Right atrium auricular region (tissue), 2 donors: Measurements from ENCODE around the gene GYS2.

GRCh38 chr12:19130442-19131537 is 1.3 kb downstream of the PLEKHA5 start:
- PRO-cap, result bidirectional peak, plus-strand start at chr12:19130733, minus-strand start at chr12:19130664; bidirectional peak, plus-strand start at chr12:19131158, minus-strand start at chr12:19130847
- RAMPAGE, long total RNA, 2 experiments, result no peak in any of the 2 experiments

- PRO-cap, result no peak
- RAMPAGE, long total RNA, 2 experiments, result no peak in any of the 2 experiments
Observed at GRCh38 chr12:19306148-19306706, 133.1 kb upstream of the AEBP2 start.

- PRO-cap, result no peak
- RAMPAGE, long total RNA, 2 experiments, result no peak in any of the 2 experiments
Observed at GRCh38 chr12:19411828-19412285, 27.4 kb upstream of the AEBP2 start.

DNA sequence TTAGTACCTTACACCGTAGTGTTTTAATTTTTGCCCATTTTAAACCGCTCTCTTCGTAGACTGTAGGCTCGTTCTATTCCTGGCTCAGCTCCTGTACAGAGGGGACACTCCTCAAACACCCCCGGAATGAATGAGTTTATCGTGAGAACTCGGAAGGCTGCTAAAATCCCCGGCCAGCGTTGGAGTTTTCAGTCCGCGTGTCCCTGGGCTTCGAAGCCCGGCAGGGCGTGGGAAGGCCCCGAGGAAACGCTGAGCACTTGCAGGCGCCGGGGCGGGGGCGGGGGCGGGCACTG is 236 bp upstream of the AEBP2 start:
- PRO-cap, result bidirectional peak, plus-strand start outside the sequence, minus-strand start at position 229 of the sequence
- RAMPAGE, long total RNA, 2 experiments, result no peak in any of the 2 experiments

DNA sequence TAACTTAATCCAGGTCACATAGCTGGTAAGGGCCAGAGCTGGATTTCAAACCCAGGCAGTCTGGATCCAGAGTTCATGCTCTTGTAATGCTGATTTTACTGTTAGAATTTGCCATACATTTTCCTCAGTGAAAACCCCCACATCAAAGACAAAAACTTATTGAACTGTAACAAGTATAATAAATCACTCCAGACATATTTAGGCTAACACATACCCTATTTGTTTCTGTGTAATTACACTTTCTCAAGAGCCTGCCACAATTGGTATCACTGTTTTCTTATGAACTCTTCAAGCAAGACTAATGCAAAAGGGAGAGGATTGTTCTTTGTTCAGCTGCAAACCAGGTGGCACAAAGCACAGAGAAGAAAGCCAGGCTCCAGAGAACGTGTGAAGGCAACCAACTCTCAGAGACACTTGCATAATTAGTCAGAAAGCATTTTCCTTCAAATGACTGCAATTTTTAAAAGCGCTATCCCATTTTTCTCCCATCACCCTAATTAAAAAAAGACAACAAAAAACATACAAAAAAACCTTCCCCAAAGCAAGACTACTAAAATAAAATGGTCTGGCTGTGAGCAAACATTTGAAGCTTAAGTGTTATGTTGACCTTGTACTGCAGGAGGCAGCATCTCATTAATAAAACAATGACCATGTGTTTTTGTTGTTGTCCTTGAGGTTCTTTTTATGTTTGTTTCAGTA is 452.9 kb upstream of the PDE3A start:
- PRO-cap, result no peak
- RAMPAGE, long total RNA, 2 experiments, result no peak in any of the 2 experiments

GRCh38 chr12:20109602-20110264 is 258.6 kb upstream of the PDE3A start:
- PRO-cap, result no peak
- RAMPAGE, long total RNA, 2 experiments, result no peak in any of the 2 experiments

GRCh38 chr12:20273720-20274394 is 94.5 kb upstream of the PDE3A start:
- PRO-cap, result bidirectional peak, plus-strand start at chr12:20274336, minus-strand start at chr12:20274203
- RAMPAGE, long total RNA, 2 experiments, result no peak in any of the 2 experiments

GRCh38 chr12:20369417-20370635 is 1.5 kb downstream of the PDE3A start:
- PRO-cap, result bidirectional peak, plus-strand start at chr12:20369696, minus-strand start at chr12:20369560; bidirectional peak, plus-strand start at chr12:20370139, minus-strand start at chr12:20370112
- RAMPAGE, long total RNA, 2 experiments, result start-site peak on the plus strand in 2 of 2 experiments, at chr12:20369663-20370237 at its widest, 45 to 707 reads per replicate; start-site peak on the minus strand in 1 of 2 experiments, at chr12:20369757-20370262 at its widest, 5 to 10 reads per replicate

- PRO-cap, result unidirectional peak, plus-strand start at chr12:20415843
- RAMPAGE, long total RNA, 2 experiments, result no peak in any of the 2 experiments
Observed at GRCh38 chr12:20415637-20416076, 47.3 kb downstream of the PDE3A start.

DNA sequence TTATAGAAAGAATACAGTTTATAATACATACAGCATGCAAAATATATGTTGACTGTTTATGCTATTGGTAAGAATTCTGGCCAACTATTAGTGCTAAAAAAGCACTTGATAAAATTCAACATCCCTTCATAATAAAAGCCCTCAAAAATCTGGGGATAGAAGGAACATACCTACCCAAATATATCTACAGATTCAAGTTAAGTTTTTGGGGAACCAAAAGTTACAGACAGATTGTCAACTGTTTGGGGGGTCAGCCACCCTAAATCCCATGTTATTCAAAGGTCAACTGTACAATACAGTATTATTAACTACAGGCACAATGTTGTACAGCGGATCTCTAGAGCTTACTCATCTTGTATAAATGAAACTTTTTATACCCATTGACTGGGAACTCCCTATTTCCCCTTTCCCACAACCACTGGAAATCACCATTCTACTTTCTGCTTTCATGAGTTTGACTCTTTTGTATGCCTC is 57.6 kb downstream of the SLCO1B3 start:
- PRO-cap, result no peak
- RAMPAGE, long total RNA, 2 experiments, result no peak in any of the 2 experiments

DNA sequence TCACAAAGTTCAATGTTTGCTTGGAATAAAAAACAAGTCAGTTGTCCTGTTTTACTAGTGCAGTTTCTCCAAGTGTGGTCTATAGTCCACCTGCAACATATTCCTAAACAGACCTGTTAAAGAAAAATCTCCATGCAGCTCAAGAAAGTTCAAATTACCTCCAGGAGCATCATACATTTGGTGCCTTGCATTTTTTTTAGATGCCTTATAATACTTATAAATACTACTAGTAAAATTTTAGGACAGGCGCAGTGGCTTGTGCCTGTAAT is 16.5 kb upstream of the SLCO1A2 start:
- PRO-cap, result no peak
- RAMPAGE, long total RNA, 2 experiments, result no peak in any of the 2 experiments

DNA sequence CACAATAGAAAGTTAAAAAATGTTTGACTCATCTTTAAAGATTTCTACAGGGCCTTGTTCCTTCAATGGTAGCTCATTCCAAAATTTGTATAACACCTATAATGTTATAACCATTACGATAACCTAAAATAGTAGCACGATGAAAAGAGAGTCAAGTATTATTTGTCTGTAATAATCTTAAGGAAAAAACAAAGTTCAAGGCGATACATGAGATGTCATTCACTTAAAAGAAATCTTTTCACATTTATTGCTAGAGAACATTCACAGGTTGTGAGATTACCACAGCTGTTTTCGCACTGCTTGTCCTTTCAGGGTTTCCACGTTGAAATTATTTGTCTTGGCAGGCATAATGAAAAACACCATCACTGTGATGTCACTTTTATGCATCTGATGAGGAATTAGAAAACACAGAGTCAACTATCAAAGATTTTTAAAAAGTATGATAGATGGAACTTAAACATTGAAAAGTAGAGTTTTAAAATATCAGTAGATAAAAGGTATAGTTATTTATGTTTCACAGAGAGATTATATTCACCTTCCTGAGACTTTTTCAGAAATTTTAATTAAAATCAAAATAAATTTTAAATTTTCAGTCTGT is 34.1 kb downstream of the SPX start:
- PRO-cap, result no peak
- RAMPAGE, long total RNA, 2 experiments, result no peak in any of the 2 experiments

DNA sequence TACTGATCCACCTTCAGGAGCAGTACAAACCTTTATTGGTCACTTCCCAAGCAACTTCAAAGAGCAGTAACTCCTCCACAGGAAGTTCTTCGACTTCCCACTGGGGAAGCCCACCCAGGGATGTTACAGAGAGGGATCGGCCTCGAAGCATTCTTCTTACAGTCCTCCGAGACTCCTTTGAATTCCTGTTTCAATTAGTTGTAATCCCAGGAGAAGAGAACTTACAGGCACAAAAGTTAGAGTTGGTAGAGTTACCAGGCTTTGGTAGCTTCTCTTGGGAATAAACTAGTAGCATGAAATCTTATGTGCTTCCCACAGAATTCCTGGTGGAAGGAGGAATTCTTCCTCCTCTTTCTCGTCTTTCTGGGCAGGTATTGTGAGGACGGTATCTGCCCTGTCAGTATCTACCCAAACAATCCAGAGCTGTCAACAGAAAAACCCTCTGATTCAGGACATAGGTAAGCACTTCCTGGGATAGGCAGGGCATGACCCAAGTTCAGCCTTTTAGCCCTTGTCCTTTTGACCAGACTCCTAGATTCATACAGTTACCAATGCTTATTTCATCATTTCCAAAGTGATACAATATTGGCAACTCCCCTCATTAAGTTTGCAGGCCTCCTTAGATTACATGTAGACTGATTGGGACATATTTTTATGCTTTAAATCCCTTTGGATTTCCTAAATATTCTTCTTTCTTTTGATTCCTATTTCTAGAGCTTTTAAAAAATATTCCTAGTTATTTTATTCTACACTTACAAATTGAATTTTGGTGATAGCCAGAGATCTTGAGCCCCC is at the start of gene GYS2:
Gene GYS2, minus strand, starts transcription at position 406 of the 795 bp plus-strand sequence.
- PRO-cap, result no peak
- RAMPAGE, long total RNA, 2 experiments, result no peak in any of the 2 experiments

DNA sequence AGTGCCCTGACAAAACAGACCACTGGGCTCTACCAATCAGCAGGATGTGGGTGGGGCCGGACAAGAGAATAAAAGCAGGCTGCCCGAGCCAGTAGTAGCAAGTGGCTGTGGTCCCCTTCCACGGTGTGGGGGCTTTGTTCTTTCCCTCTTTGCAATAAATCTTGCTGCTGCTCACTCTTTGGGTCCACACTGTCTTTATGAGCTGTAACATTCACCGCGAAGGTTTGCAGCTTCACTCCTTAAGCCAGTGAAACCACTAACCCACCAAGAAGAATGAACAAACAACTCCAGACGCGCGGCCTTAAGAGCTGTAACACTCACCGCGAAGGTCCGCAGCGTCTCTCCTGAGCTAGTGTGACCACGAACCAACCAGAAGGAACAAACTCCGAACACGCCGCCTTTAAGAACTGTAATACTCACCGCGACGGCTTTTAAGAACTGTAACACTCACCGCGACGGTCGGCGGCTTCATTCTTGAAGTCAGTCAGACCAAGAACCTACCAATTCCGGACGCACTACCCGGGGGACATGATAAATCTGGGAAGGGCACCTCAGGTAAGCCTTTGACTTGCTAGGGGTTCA is 4.7 kb upstream of the LDHB start:
- PRO-cap, result no peak
- RAMPAGE, long total RNA, 2 experiments, result no peak in any of the 2 experiments

DNA sequence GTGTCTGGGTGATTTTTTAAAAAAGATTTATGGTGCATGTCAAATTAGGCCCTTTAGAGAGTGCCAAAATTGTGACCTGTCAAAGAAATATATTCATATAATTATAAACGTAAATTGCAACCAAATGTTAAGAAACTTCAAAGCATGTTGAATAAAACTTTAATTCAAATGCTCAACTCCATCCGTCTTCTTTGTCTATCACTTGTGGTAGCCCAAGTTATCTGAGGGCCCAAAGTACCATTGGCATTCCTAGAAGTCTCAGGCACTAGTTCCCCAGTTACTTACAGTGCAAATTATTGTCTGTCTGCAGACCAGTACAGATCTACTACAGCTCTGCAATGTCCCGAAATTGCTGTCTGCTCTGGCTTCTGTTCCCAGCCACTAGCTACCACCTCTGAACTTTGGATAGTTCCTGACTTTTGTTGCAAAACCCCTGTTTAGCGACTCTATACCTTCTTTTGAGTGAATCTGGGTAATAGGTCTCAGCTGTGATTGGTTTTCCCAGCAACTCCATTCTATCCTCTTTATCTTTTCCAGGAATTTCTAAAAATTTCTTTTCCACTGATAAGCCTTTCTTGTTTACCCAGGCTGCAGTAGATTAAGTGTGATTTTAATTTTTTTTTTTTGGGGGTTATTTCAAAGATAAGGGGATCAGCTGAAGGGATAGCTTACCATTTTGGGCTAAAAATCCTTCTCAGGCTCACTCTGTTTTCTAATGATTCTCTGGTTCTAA is 16.9 kb downstream of the KCNJ8 start:
- PRO-cap, result no peak
- RAMPAGE, long total RNA, 2 experiments, result no peak in any of the 2 experiments

DNA sequence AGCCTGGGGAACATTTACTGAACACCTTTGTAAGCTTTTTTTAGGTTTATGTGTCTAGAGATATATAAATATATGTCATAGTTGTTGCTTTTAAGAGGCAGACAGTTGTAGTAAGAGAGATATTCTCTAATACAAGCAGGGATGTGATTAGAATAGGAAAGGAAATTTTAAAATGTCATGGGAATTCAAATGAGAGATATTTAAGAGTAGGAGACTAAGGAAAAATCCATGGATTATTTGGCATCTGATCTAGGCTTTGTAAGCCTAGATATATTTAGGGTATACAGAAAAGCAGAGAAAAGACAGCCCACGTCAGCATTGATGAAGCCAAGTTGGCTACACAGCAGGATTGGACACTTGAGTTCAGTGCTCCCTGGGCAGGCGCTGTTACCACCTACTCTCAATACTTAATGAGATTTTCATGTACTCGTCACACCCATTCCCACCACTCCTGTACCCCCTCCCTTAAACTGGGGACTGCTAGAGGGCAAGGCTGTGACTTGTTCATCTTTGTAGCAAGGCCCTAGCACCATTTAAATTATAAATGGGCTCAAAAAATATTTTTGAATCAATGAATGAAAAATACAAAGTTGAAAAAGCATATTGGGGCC is 1.7 kb upstream of the KCNJ8 start:
- PRO-cap, result no peak
- RAMPAGE, long total RNA, 2 experiments, result no peak in any of the 2 experiments

GRCh38 chr12:21831895-21832169 is 57.3 kb upstream of the KCNJ8 start:
- PRO-cap, result no peak
- RAMPAGE, long total RNA, 2 experiments, result no peak in any of the 2 experiments

GRCh38 chr12:22048196-22049146 is 2.5 kb downstream of the CMAS start:
- PRO-cap, result no peak
- RAMPAGE, long total RNA, 2 experiments, result no peak in any of the 2 experiments

DNA sequence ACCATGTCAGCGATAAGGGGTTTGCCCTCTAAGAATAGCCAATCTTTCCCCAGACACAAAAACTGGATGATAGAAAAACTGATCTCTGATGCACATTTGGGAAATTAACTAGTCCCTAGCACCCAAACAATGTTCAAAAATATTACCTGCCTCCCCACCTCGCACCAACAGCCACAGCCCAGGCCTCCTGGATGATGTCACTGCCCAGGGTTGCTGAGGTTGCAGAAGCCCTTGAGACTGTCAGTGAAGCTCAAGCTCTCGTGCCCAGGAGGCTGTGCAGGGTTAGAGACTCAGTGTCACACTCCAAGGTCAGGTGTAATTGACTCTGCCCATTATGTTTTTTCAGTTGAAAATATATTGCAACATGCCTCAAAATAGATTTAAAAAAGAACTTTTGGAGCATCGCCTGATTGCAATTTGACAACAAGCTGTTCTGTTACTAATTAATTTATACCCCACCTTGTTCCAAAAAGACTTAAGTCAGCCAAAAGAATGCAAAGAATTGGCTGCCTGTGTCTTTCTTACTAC is 72.2 kb downstream of the CMAS start:
- PRO-cap, result no peak
- RAMPAGE, long total RNA, 2 experiments, result no peak in any of the 2 experiments

DNA sequence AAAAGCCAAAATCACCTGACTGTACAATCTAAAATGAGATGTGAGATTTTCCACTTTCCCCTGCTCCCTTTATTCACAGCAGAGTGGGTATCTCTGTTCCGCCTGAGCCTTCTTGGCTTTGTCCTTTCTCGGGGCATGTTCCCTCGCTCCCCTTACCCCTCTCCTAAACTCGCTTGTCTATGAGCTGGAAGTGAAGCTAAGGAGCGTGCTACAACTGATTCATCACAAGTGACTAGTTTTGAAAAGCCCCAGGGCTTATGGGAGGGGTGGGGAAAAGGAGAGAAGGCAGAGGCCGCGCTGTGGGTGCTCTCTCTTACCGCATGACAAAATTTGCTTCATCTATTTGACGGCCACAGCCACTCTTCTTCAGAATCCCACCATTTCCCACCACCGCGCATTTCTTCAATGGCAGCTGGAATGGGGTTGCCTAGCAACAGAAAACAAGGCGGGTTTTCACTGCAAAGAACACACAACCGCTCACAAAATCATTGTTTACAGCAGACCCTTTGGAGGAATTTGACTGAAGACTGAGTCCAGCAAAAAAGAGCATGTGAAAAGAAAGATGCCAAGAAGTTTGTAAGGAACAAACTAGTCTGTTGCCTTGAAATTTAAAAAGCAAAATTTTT is 79.4 kb downstream of the ST8SIA1 start:
- PRO-cap, result no peak
- RAMPAGE, long total RNA, 2 experiments, result no peak in any of the 2 experiments